Vagina (tissue), 1 donor: ENCODE measurements around a stretch of chr12.

DNA sequence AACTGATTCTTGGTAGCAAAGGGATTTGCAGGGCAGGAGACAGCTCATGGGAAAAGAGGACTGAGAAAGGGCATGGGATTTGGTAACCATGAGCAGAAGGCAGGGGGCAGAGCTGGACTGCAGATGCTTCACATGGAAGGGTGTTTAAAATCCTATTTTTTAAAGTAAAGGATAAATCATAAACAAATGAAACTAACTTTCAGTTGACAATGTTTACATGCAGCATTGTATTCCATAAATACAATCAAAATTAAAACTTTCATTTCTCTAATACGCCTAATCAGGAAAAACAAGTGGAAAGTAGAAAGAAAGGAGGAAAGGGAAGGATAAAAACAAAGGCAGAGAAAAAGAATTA, 203.0 kb downstream of the ITPR2 start:
- PRO-cap = no peak
- RAMPAGE, long total RNA = no peak

DNA sequence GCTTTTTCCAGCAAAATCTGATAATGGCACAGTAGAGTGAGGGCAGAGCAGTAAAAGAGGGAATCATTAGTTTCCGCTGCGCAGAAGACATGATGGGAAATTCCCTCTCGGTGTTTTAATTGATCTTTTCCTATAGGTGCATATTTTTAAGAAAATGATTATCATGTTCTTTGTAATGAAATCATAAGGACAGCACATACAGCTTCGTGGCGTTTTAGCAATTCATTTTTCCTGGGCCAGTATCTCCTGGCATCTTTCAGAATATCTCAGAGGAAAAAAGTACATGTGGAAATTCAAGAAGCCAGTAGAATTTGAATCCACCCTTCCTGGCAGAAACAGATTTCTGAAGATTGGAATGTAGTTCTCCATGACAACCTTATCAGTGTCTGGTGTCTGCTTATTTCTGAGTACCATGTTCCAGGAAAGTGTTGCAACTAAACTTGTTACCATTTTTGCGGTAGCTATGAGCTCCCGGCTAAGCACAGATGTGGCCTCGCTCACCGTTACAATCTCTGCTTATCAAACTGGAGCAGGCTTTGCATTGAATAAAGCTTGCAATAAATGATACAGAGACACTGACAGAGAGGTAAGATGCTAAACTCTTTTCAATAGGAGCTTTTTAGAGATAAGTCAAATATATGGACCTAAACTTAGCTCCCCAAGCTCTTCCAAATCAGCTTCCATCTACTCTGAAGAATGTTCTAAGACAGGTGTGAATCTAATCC, 12.9 kb upstream of the ITPR2 start:
- PRO-cap = no peak
- RAMPAGE, long total RNA = no peak

DNA sequence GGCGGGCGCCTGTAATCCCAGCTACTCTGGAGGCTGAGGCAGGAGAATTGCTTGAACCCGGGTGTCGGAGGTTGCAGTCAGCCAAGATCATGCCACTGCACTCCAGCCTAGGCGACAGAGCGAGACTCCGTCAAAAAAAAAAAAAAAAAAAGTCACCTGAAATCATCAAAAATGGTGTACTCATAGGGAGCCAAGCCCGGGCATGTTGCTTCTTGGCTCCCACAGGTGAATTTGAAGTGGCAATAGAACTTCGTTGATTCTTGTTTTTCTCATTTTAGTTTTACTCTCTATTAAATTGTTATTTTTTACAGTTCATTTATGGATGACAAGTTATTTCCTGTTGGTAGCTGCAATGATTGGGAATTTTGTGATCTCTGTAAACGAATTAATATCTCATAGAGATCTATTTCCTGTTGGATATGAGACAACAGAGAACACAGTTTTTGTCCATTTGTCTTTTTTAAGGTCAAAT, 1.3 kb downstream of the TM7SF3 start:
- PRO-cap = no peak
- RAMPAGE, long total RNA = no peak

- PRO-cap = no peak
- RAMPAGE, long total RNA = no peak
These were observed 65.0 kb upstream of the STK38L start for GRCh38 chr12:27179084-27179454.

DNA sequence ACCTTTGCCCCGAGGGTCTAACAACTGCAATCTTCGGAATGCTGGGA, 193 bp upstream of the BMAL2 start:
- PRO-cap = no peak
- RAMPAGE, long total RNA = no peak

DNA sequence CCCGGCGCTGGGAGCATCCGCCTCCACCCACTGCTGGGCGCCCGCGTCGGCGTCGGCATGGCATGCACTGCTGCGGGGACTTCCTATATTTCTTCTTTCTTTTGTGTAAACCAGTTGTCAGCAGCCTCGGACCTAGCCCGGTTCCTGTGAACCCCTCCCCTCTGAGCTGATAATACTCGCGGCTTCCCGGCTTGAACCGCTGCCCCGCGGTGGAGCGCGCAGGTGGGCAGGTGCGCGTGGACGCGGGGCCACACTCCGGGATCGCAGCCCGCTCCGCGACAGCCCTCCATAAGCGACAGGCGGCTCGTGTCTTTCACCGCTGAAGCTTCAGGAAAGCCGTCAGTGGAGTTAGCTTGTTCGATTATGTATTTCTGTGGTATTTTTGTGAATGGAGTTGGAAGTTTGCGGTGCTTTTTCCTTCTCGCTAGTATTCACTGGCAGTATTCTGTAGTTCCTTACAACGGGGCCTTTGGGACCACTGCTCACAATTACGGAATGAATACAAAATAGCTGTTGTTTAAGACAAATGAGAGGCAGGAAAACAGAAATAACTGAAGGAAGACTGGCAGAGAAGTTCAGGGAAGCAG, 882 bp downstream of the BMAL2 start:
- PRO-cap = no peak
- RAMPAGE, long total RNA = start-site peak on the plus strand centred at position 488 of the sequence, 51 bp wide, 10 reads

DNA sequence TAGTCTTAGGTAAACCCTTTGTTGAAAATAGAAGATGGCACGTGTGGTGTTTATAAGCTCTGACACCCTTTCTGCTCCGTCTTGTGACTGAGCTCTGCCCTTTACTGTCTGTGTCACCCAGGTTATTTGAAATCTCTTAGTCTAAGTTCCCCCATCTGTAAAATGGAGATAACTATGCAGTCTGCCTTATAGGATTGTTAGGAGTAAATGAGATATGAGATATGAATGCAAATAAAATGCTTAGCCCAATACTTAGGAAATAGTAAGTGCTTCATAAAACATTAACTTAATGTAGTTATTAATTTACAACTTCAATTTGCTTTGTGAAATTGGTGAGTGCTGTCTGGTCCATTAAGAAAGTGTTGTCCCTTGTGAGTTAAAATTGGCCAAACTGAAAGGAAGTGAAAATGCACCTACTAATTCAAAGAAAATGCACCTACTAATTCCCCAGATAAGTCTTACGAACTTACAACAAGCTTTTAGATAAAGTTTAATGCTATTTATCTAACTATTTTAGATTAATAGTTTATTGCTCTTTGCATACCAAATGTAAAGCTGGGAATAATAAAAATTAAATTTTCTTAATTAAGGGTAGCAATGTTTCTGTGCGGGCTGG, 1.6 kb downstream of the BMAL2 start:
- PRO-cap = no peak
- RAMPAGE, long total RNA = no peak

GRCh38 chr12:27549602-27550236, 25.7 kb downstream of the PPFIBP1 start:
- PRO-cap = no peak
- RAMPAGE, long total RNA = no peak

GRCh38 chr12:27592562-27593068, 68.6 kb downstream of the PPFIBP1 start:
- PRO-cap = no peak
- RAMPAGE, long total RNA = no peak

- PRO-cap = no peak
- RAMPAGE, long total RNA = no peak
These were observed 79.9 kb upstream of the REP15 start for GRCh38 chr12:27616230-27616913.

DNA sequence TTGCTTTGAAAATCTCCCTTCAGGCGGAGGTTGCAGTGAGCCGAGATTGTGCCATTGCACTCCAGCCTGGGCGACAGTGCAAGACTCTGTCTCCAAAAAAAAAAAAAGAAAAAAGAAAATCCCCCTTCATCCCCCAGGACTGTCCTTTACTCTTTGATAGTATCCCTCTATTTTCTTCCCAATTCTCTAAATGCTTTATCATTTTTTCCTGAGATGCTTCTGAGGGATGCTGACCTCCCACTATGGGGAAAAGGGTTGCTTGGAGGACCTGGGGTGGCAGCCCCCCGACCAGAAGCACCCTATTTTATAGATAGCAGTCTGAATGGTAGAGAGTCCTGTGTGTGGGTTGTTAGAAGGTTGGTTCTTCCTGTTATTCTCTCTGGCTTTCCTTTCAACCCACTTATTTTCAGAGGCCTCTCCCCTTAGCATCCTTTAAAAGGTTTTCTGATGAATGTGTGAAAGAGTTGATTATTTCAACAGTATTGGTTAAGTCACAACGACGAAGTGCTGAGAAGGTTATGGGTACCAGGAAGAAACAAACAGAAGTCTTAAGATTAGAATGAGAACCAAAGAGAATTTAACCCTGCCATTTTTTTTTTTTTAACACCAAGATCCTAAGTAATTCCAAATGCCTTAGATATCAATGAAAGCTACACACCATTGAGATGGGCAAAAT, 20.7 kb upstream of the MANSC4 start:
- PRO-cap = no peak
- RAMPAGE, long total RNA = start-site peak on the plus strand centred at position 257 of the sequence, 29 bp wide, 15 reads

- PRO-cap = no peak
- RAMPAGE, long total RNA = no peak
These were observed 58.4 kb downstream of the CCDC91 start for GRCh38 chr12:28248593-28249197.

DNA sequence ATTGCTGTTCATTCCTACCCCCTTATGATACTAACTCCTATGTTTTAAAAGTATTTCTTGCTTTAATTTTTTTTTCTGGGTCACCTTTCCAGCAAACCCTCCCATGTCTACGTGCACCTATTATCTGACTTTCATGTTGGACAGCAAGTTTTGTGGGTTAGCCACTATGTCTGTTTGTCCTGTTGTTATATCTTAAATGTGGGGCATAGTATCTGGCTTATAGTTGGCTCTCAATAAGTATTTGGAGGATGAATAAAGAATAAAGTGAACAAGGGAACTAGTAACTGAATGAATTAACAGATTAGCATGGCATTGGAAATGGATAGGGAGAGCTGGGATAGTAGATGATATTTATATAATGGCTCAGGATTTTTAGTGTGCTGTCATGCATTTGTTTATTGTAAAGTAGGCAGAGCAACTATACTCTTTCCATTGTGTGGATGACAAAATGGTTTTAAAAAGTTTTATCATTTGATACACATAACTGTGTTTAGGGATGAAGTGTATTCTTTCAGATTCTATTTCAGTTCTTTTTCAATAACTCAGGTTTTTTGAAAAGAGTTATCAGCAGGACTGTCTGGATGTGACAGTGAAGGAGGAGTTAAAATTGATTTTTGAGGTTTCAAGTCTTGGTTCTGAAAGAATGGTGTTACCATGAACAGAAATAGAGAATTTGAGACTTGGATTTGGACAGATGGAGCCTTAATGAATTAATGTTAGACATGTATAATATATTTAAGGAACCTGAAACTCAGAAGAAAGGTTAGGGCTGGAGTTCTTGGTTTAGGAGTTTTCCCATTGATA, 70.5 kb downstream of the CCDC91 start:
- PRO-cap = no peak
- RAMPAGE, long total RNA = start-site peak on the plus strand centred at position 677 of the sequence, 353 bp wide, 19 reads

GRCh38 chr12:28323410-28324215, 133.4 kb downstream of the CCDC91 start:
- PRO-cap = no peak
- RAMPAGE, long total RNA = start-site peak on the plus strand at chr12:28323553-28323742, 13 reads; start-site peak on the plus strand at chr12:28323937-28324019, 7 reads

GRCh38 chr12:28640472-28640739, 450.1 kb downstream of the CCDC91 start:
- PRO-cap = no peak
- RAMPAGE, long total RNA = no peak

DNA sequence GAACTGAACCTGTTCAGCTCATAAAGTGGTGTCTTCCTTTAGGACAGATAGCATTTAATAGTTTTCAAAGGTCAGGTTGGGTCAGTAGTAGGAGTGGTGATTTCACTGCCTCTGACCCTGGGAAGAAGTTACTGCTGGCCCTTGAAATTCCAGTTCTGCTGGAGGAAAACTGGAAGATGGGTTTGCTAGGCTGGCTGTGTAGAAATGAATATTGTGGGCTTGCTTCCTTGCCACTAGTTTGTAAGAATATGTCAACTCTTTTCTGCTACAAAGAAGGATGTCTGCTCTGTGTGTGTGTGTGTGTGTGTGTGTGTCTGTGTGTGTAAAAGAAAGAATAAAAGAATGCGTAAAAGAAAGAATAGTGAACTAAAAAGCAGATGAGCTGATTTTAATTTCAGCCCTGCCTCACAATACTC, 60.3 kb downstream of the FAR2 start:
- PRO-cap = no peak
- RAMPAGE, long total RNA = no peak

DNA sequence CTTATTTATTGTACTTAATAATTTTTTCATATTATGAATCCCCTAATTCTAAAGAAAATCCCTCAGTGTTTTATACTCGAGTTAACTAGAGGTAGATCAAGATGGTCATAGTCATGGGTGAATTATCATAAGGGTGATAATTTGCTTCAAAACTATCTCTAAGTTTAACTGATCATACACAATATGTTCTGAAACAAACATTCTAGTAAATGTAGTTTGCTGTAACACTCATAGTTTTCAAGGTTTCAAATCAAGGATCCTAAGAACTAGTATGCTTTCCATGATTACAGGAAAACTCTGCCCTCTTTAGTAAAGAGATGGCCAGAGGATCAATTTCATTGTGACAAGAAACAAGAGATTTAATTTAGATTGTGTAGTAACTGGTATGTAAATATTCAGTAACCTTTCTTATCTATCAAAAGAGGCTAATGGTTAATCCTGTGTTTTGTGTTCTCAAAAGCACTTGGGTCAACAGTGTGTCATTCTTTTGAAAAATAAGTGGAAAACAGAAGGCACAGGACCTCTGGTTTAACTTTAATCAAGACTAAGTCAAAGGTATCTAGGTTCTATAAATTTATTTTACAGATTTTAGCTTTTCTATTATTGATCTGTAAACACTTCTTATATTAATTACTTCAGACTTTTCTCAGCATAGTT, 56.5 kb upstream of the ERGIC2 start:
- PRO-cap = no peak
- RAMPAGE, long total RNA = no peak

DNA sequence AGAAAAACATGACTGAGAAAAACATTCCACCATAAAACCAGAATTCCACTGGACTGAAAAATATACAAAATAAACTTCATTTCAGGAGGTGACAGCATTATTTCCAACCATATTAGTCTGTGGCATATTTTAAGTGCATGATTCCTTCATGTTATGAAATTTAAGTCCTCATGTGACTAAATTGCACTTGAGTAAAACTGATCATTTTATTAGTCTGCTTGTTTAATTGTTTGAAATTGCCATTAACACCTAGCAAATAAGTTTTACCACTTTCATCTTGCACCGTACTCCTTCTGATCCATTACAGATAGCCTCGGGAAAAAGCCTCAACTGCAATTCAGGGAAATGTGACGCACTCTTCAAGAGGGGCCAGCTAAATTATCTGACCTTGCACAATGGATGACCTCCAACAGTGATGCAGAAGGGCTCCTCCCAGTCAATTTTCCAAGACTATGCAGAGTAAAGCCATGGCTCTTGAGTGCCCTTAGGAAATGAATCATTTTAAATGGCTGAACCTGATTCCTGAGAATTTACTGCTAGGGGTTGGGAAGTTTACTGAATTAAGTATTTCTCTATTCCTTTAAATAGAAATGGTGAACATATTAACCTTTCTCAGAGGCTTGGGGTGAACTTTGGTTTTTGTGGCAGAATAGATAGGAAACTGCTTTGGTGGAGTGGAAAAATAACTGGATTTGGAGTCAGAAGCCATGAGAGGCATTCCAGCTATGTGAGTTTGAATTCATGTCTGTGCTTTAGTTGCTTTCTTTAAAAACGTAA, 64.6 kb upstream of the OVCH1 start:
- PRO-cap = no peak
- RAMPAGE, long total RNA = no peak

- PRO-cap = no peak
- RAMPAGE, long total RNA = no peak
These were observed 63.0 kb downstream of the IPO8 start for GRCh38 chr12:30632449-30633216.

GRCh38 chr12:30648992-30649524, 46.6 kb downstream of the IPO8 start:
- PRO-cap = no peak
- RAMPAGE, long total RNA = no peak